Kidney epithelial cell (primary cell): ENCODE measurements around a stretch of chr6.

GRCh38 chr6:5082465-5083202 lies 2.5 kb upstream of the PPP1R3G start:
- RAMPAGE, long total RNA, result no peak
- RRBS, result 23% methylated on average over 3 of the region's 11 CpGs

DNA sequence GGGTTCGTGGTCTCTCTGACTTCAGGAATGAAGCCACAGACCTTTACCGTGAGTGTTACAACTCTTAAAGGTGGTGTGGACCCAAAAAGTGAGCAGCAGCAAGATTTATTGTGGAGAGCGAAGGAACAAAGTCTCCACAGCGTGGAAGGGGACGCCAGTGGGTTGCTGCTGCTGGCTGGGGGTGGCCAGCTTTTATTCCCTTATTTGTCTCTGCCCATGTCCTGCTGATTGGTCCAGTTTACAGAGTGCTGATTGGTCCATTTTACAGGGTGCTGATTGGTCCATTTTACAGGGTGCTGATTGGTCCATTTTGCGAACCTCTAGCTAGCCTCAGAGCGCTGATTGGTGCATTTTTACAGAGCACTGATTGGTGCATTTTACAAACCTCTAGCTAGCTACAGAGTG lies 35.3 kb downstream of the PPP1R3G start:
- RAMPAGE, long total RNA, result no peak
- RRBS, result no CpG with 5 or more reads among the region's 7 CpGs

DNA sequence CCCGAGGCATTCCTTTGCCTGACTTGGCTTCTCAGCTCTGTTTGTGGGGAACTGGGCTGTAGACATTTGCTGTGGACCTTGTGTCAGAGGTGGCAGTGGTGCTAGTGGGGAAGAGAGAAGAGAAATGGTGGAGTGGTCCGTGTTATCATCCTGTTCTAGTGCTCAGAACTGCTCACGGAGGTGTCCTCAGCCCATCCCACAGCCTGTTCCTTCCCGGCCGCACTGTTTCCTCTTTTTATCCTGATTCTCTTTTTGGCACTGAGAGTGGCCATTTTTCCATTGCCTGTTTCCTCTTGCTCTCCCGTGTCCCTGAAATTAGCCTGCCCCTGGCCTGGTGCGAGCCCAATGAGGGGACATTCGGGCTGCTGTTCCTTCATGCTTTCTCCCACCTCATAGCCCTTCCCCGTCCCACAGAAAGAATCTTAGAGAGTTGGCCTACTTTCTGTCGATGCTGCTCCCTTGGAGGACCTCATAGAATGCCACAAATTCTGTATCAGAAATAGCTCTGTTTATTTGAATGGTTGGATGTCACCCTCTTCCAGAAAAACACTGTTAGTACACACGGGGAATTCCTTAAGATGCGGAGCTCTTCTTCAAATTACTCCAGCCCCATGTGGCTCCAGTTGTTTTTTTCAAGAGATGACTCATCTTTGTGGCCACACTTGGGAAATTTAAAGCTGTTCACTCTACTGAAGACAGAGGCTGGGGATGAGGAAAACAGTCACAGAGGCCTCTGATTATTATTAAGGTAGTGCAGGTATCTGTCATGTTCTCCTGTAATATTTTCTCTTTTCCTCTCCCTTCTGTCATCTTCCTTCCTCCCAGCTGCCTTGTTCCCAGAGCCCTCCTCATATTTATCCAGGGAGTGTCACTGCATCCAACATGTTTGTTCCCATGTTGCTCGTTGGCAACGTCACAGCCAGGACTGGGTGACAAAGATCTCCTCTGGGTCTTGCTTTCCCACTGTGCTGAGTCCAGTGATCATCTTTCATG lies 26.2 kb downstream of the FARS2 start:
- RAMPAGE, long total RNA, result no peak
- RRBS, result no CpG with 5 or more reads among the region's 14 CpGs

DNA sequence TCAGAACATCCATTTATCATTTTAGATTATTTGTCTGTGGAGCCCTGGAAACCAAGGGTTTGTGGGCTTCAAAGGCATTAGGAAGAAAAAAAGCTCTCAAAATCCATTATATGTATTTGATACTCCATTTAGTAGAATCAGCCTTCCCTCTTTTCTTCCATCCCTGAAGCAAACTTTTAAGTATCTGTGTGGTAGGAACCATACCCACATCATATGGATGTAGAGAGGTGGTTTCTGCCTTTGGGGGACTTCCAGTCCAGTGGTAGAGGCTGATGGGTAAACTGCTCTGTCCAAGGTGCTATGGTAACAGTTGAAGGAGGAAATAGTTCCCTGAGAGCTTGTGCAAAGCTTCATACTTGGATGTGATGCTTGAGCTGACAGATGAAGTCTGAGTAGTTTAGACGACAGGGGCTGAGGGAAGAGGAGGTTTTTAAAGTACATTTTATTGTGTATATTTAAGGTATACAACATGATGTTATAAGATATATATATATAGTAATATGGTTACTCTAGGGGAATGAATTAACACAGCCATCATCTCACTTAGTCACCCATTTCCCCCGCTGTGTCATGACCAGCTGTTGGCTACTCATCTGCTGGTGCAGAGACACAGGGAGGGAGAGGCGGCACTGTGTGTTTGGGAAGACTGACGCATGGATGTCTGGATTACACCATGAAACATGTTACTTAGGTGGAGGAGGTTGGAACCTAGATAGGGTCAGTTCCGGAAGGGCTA lies 185.1 kb downstream of the FARS2 start:
- RAMPAGE, long total RNA, result no peak
- RRBS, result no CpG with 5 or more reads among the region's 5 CpGs

DNA sequence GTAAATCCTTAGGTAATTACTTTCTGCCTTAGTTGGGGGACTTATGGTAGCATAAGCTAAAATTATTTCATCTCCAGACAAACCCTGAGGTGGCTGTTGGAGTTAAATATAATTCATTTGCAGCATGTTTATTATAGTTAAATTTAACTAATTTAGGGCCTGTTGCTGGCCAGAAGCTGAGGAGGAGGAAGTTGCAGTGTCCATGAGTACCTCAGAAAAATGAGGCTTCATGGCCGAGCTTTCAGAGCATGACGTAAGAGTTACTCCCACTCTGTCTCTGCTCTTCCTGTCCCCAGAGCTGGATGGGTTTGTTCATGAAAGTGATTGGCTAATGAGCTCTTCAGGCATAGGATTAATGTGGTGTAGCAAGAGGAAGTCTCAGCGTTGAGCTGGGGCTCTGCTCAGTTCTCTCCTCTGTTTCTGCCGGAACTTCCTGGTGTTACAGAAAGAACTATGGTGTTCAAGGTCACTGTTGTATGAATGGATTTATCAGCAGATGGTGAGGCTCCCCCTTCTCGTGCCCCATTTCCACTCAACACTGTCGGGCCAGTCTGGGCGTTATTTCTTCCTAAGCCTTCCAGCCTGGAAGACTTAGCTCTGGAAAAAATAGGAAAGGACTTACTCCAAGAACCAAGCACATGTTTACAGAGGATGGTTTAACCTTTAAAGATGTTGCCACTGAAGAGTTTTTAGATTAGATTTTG lies 335.5 kb downstream of the NRN1 start:
- RAMPAGE, long total RNA, result no peak
- RRBS, result no CpG with 5 or more reads among the region's 7 CpGs

DNA sequence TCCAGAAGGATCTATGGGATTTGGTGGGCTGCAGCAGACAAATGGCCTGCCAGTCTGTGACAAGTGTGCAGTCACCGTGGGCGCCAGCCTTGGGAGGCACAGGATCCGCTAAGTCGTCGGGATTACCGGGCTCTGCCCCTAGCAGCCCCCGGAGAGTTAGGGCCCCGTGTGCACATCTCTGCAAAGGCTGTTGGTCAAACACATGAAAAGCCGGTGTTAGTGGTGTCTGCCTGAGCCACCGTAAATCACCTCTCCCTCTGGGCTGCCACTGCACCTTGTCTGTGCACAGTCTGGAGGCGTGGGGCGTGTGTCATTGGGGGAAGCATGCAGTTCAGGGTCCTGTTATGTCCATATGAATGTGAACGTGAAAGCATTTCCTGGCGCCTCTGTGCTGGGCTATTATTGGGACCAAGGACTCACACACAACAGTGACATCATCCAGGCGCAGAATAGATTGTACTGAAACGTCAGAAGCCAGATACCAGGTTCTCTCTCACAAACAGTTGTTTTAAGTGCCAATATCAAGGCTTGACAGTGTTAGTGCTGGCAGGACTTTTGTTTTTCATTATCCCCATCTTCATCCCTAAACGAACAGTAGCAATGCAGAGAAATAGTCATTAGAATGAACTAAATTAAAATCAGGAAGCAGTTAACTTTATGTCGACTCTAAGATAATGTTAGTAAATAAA lies 305.5 kb downstream of the NRN1 start:
- RAMPAGE, long total RNA, result no peak
- RRBS, result 29% methylated on average over 2 of the region's 18 CpGs

- RAMPAGE, long total RNA, result no peak
- RRBS, result no CpG with 5 or more reads among the region's 4 CpGs
Observed at GRCh38 chr6:6148156-6148430, 141.4 kb upstream of the NRN1 start.

DNA sequence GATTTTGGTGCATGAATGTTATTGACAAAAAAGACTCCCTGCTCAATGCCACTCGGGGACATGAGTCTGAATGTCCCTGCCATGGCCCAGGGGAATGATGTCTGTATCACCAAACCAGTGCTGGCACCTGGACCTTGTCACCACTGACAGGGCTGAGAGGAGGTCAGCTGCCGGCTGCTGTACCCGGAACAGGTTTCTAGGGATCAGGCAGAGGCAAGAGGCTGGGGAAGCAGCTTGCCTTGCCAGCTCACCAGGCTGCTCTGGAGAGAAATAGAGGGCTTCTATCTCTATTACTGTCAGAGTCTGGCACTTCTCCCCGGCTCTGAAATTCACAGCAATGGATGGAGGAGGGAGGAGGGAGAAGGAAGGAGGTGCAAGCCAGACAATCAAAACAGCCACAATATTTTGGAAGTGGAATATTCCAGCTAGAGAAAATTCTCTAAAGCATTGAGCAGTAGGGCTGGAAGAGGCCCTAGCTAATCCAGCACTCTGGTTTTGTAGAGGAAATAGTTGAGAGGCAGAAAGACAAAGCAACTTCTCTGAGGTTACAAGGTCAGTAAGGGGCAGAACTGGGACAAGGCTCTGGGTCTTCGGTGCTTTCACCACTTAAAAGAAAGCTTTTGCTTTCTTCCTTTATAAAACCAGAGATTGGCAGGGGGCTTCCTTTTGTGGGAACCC lies 2.6 kb downstream of the F13A1 start:
- RAMPAGE, long total RNA, result no peak
- RRBS, result no CpG with 5 or more reads among the region's 5 CpGs

DNA sequence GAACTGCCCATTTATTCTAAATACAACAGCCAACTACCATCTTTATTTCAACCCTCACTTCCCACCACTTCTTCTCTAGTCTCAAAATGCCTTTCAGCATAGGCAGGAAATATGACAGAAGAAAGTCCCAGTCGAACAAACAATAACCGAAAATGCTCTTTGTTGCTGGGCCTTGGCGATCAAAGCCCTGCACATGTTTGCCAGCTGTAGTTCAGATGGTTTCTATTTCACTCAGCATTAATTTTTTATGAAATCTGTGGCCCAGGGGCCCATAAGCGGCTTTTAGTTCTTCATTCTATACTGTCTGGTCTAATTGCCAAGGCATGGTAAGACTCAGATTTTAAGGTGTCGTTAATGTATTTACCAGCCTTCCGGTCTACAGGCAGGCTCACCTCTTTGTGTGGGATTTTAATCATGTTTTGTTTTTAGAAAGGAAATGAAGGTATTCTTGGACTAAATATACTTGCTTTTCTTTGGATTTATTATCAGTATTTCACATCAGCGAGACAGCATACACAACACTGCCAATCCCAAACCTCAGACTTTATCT lies 11.0 kb upstream of the F13A1 start:
- RAMPAGE, long total RNA, result no peak
- RRBS, result no CpG with 5 or more reads among the region's 7 CpGs

GRCh38 chr6:6591657-6592074 lies 3.1 kb downstream of the LY86 start:
- RAMPAGE, long total RNA, result no peak
- RRBS, result no CpG with 5 or more reads among the region's 4 CpGs

DNA sequence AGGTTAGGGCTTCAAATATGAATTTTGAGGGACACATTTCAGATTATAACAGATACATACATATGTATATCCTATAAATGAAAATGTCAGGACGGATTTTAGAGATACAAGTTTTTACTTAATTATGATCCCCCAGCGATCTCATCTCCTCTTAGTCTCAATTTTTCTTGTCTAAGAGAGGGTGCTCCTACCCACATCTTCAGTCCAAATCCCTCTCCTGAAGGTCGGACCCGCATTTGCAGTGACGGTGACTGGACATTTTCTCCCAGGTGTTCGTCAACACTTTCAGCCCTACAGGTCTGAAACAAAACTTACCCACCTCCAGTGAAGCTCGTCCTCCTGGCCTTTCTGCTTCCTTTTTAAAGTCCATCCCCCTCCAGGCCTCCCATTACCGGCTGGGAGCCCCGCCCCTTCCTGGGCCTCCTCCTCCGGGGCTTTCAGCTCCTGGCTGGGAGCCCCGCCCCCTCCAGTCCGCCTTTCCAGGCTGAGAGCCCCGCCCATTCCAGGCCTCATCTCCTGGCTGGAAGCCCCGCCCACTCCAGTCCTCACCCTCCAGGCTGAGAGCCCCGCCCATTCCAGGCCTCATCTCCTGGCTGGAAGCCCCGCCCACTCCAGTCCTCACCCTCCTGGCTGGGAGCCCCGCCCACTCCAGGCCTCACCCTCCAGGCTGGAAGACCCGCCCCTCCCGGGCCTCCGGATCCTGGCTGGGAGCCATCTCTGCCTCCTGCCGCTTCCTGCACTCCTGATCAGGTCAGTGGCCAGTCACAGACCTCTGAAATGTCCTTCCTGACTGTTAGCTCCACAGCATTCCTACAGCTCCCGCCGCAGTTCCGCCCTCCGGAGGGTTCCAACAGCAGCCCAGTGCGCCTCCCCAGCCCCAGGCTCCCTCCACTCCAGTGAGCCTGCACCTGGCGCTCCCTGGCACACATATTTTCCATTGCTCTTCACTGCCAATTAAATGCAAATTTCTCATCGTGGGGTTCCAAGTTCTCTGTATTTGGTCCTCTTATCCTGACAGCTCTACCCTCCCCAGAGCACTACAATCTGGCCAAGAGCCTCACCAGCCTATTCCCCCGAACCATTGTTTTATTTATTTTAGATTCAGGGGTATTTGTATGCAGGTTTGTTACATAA lies 98.4 kb downstream of the LY86 start:
- RAMPAGE, long total RNA, result no peak
- RRBS, result no CpG with 5 or more reads among the region's 29 CpGs

GRCh38 chr6:6733820-6734190 lies 145.3 kb downstream of the LY86 start:
- RAMPAGE, long total RNA, result no peak
- RRBS, result no CpG with 5 or more reads among the region's 5 CpGs

DNA sequence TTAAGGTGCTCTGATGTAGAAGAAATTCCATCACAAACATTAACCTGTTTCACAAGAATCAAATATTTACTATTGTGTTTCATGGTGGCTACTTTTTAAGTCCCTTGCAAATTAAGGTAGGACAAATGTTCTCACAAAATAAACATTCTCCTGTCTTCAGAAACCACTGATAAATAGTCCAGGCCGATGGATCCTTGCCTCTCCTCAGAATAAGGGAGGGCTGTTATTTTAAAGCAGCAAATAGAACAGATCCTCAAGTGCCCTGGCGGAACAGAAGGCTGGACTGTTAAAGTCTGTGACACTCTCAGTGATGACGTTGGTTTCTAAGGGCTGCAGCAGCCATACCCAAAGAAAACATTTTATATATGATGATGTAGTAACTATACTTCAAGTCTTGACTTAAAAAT lies 160.4 kb downstream of the LY86 start:
- RAMPAGE, long total RNA, result no peak
- RRBS, result no CpG with 5 or more reads among the region's 3 CpGs

DNA sequence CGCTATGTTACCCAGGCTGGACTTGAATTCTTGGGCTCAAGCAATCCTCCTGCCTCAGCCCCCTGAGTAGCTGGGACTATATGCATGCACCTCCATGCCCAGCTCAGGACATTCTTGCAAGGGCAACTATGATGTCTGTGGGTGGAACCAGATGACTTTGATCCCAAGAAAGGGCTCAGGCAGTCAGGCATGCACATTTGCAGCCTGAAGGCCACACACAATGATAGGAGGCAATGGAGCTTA lies 202.2 kb downstream of the LY86 start:
- RAMPAGE, long total RNA, result no peak
- RRBS, result no CpG with 5 or more reads among the region's 1 CpG

GRCh38 chr6:6796998-6797297 lies 208.4 kb downstream of the LY86 start:
- RAMPAGE, long total RNA, result no peak
- RRBS, result no CpG with 5 or more reads among the region's 5 CpGs

GRCh38 chr6:6820270-6821338 lies 232.1 kb downstream of the LY86 start:
- RAMPAGE, long total RNA, result no peak
- RRBS, result 13% methylated on average over 3 of the region's 14 CpGs

DNA sequence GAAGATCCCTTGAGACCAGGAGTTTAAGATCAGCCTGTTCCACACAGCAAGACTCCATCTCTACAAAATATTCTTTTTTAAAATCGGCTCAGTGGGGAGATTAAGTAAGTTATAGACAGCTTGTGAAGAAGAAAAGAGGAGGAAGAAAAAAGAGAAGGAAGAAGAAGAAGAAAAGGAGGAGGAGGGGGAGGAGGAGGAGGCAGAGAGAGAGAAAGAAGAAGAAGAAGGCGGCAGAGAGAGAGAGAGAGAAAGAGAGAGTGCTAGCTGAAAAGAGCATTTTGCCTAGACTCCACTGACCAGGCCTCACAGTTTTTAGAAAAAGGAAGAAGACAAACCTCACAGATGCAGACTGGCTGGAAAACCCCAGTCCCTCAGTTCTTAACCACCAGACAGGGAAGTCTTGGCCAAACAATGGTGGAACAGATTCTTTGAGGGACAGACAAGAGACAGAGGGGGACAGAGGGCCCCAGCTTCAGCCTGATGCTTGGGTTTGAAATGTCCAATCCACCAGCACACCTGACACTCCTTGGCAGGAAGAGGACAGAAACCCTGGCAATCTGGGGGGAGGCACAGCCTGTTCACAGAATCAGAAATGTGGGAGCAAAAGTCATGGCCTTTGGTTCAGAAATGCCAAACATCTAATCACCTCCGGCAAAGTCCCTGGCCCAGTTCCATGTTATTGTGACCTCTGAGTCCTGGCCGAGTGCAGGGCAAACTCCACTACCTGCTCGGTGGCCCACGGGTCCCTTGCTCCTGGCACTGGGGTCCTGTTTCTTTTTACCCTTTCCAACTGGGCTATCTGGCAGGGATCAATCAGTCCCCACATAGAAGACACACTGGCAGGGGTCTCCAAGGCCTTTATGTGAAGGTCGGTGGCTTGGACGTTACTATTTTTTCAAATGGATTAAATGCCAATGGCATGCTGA lies 235.1 kb downstream of the LY86 start:
- RAMPAGE, long total RNA, result no peak
- RRBS, result no CpG with 5 or more reads among the region's 8 CpGs

DNA sequence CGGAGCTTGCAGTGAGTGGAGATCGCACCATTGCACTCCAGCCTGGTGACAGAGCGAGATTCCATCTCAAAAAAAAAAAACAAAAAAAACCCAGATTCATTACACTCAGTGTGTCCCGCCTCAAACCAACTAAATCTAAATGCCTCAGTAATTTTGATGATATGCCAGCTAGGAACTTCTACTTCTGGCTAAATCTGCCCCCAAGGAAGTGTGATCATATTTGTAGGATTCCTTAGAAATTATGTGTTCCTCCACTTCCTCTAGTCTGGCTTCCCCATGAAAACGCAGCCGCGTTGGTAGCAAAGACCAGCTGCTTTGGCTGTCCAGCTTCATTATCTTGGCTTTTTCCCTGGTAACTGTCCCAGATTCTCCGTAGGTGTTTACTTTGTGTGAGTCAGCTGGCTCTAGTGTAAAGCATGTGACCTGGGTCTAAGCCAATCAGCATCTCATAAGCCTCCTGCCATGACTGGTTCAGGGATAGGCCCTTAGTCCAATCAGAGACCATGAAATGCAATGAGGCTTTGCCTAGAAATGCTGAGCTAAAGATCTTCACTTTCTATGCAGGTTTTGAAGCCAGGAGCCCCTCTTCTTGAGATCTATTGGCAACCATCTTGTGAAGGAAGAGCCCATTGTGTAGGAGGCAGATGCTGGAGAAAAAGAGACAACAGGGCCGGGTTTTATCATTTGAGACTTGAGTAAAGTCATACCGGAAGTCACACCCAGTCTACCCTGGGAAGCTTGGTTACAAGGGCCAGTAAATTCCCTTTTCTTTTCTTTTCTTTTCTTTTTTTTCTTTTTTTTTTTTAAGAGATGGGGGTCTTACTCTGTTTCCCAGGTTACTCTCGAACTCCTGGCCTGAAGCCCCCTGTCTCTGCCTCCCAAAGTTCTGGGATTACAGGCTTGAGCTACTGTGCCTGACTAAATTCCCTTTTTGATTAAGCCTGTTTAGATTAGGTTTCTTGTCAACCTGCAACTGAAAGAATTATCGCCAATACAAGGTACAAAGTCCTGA lies 256.6 kb upstream of the RREB1 start:
- RAMPAGE, long total RNA, result no peak
- RRBS, result no CpG with 5 or more reads among the region's 12 CpGs

- RAMPAGE, long total RNA, result no peak
- RRBS, result no CpG with 5 or more reads among the region's 3 CpGs
Observed at GRCh38 chr6:7138071-7138687, 30.4 kb downstream of the RREB1 start.

- RAMPAGE, long total RNA, result no peak
- RRBS, result no CpG with 5 or more reads among the region's 13 CpGs
Observed at GRCh38 chr6:7146167-7146939, 38.6 kb downstream of the RREB1 start.